ENCODE data around the genes UBALD2 and AANAT.

DNA sequence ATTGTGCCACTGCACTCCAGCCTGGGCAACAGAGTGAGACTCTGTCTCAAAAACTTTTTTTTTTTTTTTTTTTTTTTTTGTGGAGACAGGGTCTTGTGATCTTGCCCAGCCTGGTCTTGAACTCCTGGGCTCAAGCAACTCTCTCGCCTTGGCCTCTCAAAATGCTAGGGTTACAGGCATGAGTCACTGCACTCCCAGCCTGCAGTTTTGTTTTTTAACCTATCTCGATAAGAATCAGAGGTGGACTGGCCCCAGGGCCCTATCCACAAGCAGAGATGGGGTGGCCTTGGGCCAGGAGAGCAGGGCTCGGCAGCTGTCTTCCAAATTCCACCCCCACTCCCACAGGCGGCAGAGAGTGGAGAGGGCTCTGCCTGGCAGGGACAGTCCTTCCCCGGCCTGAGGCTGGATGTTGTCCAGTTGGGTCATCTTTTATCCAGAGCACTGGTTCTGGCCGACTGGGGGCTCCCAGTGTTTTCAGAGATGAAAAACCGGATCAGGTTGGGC lies 30.6 kb upstream of the MYO15B start:
CAGE:
- cytosol, long polyA minus RNA, result no peak
- cytosol, long polyA plus RNA, result no peak
- long polyA plus RNA, result no peak
- nucleus, long polyA minus RNA, result no peak
- nucleus, long polyA plus RNA, result no peak

GRCh38 chr17:75557934-75558338 lies 29.7 kb upstream of the MYO15B start:
CAGE:
- cytosol, long polyA minus RNA, result no peak
- cytosol, long polyA plus RNA, result no peak
- long polyA plus RNA, result no peak
- nucleus, long polyA minus RNA, result no peak
- nucleus, long polyA plus RNA, result no peak

CAGE:
- cytosol, long polyA minus RNA, result no peak
- cytosol, long polyA plus RNA, result no peak
- long polyA plus RNA, result no peak
- nucleus, long polyA minus RNA, result no peak
- nucleus, long polyA plus RNA, result no peak
These were observed 2.0 kb downstream of the MYO15B start for GRCh38 chr17:75589731-75589928.

GRCh38 chr17:75625650-75626290 lies 7.5 kb upstream of the SMIM5 start:
CAGE:
- cytosol, long polyA minus RNA, result no peak
- cytosol, long polyA plus RNA, result no peak
- long polyA plus RNA, result no peak
- nucleus, long polyA minus RNA, result no peak
- nucleus, long polyA plus RNA, result no peak

GRCh38 chr17:75695135-75696340 lies 25.7 kb upstream of the ITGB4 start:
CAGE:
- cytosol, long polyA minus RNA, result no peak
- cytosol, long polyA plus RNA, result no peak
- long polyA plus RNA, result no peak
- nucleus, long polyA minus RNA, result no peak
- nucleus, long polyA plus RNA, result no peak

DNA sequence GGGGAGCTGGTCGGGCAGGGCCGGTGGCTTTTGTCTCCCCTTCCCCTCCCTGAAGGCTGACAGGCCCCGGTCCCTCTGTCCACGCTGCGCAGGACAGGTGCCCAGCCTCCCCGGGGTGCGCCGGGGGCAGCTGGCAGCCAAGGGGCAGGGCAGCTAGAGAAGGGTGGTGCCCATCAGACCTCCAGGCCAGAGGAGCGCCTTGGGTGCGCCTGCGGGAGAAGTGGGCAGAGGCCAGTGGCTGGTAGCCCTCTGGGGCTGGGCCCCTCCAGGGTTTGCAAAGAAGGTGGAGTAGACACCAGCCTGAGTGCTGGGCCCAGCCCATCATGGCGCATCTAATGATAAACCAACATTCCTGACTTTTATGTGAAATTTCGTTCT lies 375 bp downstream of the ITGB4 start:
CAGE:
- cytosol, long polyA minus RNA, result no peak
- cytosol, long polyA plus RNA, result no peak
- long polyA plus RNA, result no peak
- nucleus, long polyA minus RNA, result no peak
- nucleus, long polyA plus RNA, result no peak

GRCh38 chr17:75846572-75847327 lies 2.5 kb upstream of the UNC13D start:
CAGE:
- cytosol, long polyA minus RNA, result no peak
- cytosol, long polyA plus RNA, result no peak
- long polyA plus RNA, result no peak
- nucleus, long polyA minus RNA, result no peak
- nucleus, long polyA plus RNA, result no peak

CAGE:
- cytosol, long polyA minus RNA, result no peak
- cytosol, long polyA plus RNA, result no peak
- long polyA plus RNA, result no peak
- nucleus, long polyA minus RNA, result no peak
- nucleus, long polyA plus RNA, result no peak
These were observed 1.2 kb downstream of the TRIM47 start for GRCh38 chr17:75876995-75877700.

DNA sequence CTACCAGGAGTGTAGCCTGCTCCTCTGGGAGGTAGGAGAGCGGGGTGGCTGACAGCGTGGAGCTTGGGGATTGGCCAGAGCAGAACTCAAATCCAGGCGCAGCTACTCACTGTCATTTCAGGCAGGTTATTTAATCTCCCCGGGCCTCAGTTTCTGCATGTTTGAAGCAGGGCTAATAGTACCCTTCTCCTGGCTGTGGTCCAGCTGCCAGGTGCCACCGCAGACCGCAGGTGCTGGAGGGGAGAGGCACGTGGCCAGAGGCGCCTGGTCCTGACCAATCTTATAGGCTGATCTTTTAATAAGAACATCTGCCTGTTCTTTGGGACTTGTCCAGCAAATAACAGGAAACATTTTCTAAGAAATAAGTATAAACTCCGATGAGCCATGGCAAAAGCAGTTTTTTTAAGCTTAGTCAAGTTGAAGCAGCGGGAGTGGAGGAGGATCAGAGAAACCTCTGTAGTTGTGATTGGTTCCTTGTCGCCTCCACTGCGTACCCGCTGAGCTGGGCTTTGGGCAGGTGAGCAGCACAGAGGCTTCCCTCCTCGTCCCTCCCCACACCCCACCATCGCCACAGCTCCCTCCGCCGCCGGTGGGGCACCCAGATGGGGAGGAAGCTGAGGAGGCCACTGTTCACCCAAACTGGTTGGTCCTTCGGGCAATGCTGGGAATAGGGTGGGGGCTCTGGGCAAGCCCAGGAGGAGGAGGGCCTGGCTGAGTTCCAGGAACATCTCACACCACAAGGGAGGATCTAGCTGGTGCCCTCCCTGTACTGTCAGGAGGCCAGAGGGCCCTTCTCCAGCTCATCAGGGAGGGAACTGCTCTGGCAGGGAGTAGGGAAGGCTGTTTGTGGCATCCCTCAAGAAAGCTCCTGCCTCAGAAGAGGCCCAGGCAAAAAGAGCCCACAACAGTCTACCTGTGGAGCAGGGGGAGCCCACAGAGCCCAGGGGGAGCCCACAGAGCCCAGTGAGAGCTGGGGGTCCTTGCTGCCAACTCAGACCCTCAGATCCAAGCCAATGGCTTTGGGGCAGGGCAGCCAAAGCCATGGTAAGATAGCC lies 5.1 kb upstream of the MRPL38 start:
CAGE:
- cytosol, long polyA minus RNA, result no peak
- cytosol, long polyA plus RNA, result no peak
- long polyA plus RNA, result no peak
- nucleus, long polyA minus RNA, result no peak
- nucleus, long polyA plus RNA, result no peak

DNA sequence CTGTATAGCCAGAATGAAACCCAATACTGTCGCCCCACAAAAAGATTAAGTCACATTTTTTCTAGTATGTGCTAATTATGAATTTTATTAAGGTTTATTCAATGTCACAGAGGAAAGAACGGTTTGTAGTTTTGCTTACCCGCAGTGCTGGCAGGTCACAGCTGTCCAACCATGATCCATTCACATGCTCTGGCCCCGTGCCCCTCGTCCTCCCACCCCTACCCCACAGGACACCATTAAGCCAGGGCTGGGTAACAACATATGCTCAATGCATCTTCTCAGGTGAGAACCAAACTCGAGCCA lies 561 bp upstream of the FBF1 start:
CAGE:
- cytosol, long polyA minus RNA, result start-site peak on the minus strand centred at position 174 of the sequence, 78 bp wide, 19 reads
- cytosol, long polyA plus RNA, result no peak
- long polyA plus RNA, result no peak
- nucleus, long polyA minus RNA, result start-site peak on the minus strand centred at position 174 of the sequence, 79 bp wide, 26 reads
- nucleus, long polyA plus RNA, result no peak

DNA sequence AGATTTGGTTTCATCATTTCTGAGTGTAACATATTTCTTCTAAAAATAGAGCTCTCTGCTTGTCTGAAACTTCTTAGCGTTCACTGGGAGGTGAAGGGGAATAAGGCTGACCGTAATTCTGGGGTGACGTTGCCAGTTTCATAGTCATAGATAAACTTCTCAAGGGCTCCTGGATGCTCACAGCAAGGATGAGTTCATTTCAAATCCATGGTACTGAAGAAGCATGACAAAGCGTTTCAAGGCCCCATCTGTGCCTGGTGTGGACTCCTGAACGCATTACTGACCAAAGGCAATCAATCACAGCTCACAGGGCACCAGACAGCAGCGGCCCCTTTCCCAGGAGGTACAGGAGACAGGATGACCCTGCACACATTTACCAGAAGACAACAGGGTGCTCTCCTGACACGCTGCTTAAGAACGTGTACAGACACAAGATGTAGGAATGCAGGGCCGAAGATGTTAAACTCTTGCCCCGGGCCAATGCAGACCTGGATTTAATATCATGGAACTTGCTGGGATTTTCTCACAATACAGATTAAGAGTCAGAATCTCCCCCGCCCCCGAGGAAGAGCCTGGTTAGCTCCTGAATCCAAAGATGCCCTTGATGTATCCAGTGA lies 12.1 kb upstream of the EVPL start:
CAGE:
- cytosol, long polyA minus RNA, result no peak
- cytosol, long polyA plus RNA, result no peak
- long polyA plus RNA, result no peak
- nucleus, long polyA minus RNA, result no peak
- nucleus, long polyA plus RNA, result no peak

GRCh38 chr17:76238022-76238443 lies 2.3 kb downstream of the RNF157 start:
CAGE:
- cytosol, long polyA minus RNA, result no peak
- cytosol, long polyA plus RNA, result no peak
- long polyA plus RNA, result no peak
- nucleus, long polyA minus RNA, result no peak
- nucleus, long polyA plus RNA, result no peak

CAGE:
- cytosol, long polyA minus RNA, result start-site peak on the plus strand at chr17:76265337-76265351, 11 reads
- cytosol, long polyA plus RNA, result start-site peak on the plus strand at chr17:76265201-76265374, 130 and 22 reads in 2 replicates
- long polyA plus RNA, result start-site peak on the plus strand at chr17:76265294-76265374, 56 and 39 reads in 2 replicates
- nucleus, long polyA minus RNA, result start-site peak on the plus strand at chr17:76265202-76265233, 5 reads; start-site peak on the plus strand at chr17:76265336-76265348, 6 reads
- nucleus, long polyA plus RNA, result no peak
These were observed at the start of gene UBALD2 for GRCh38 chr17:76265029-76265794. Gene UBALD2 (plus strand): TSS chr17:76265348.

CAGE:
- cytosol, long polyA minus RNA, result start-site peak on the plus strand at chr17:76385277-76385349, 17 reads
- cytosol, long polyA plus RNA, result start-site peak on the plus strand at chr17:76385238-76385356, 60 and 27 reads in 2 replicates
- long polyA plus RNA, result start-site peak on the plus strand at chr17:76385244-76385348, 152 and 155 reads in 2 replicates
- nucleus, long polyA minus RNA, result no peak
- nucleus, long polyA plus RNA, result start-site peak on the plus strand at chr17:76385169-76385348, 169 and 150 reads in 2 replicates
These were observed 705 bp downstream of the SPHK1 start for GRCh38 chr17:76384948-76385679.

DNA sequence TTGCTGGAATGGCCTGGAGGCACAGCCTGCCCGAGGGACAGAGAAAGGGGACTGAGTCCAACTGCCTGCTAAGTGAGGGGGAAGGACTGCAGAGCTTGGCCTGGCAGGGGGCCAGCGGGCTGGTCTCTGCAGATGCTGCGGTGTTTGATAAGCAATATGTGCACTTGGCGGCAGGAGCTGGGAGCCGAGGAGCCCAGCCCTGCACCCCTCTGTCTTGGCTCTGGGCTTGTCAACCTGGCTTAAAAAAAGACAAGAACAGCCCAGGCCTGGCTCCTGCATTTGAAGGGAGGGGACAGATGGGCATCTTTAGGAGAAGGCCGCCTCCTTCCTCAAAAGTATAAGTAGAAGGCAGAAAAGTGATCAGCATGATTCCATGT lies 30.2 kb downstream of the SPHK1 start:
CAGE:
- cytosol, long polyA minus RNA, result no peak
- cytosol, long polyA plus RNA, result no peak
- long polyA plus RNA, result no peak
- nucleus, long polyA minus RNA, result no peak
- nucleus, long polyA plus RNA, result no peak

GRCh38 chr17:76467236-76467758 lies at the start of gene AANAT:
Gene AANAT (plus strand): TSS chr17:76467603.
CAGE:
- cytosol, long polyA minus RNA, result no peak
- cytosol, long polyA plus RNA, result no peak
- long polyA plus RNA, result no peak
- nucleus, long polyA minus RNA, result no peak
- nucleus, long polyA plus RNA, result no peak

GRCh38 chr17:76550603-76551860 lies 11.2 kb downstream of the PRCD start:
CAGE:
- cytosol, long polyA minus RNA, result no peak
- cytosol, long polyA plus RNA, result no peak
- long polyA plus RNA, result start-site peak on the minus strand at chr17:76551091-76551133, 96 and 53 reads in 2 replicates
- nucleus, long polyA minus RNA, result no peak
- nucleus, long polyA plus RNA, result start-site peak on the minus strand at chr17:76551108-76551239, 232 and 122 reads in 2 replicates

GRCh38 chr17:76564641-76565561 lies 20.8 kb downstream of the ST6GALNAC2 start:
CAGE:
- cytosol, long polyA minus RNA, result start-site peak on the plus strand at chr17:76564676-76564875, 85 reads; start-site peak on the plus strand at chr17:76564990-76565008, 20 reads; start-site peak on the plus strand at chr17:76565124-76565139, 17 reads; start-site peak on the plus strand at chr17:76565305-76565319, 37 reads
- cytosol, long polyA plus RNA, result no peak
- long polyA plus RNA, result no peak
- nucleus, long polyA minus RNA, result no peak
- nucleus, long polyA plus RNA, result no peak

DNA sequence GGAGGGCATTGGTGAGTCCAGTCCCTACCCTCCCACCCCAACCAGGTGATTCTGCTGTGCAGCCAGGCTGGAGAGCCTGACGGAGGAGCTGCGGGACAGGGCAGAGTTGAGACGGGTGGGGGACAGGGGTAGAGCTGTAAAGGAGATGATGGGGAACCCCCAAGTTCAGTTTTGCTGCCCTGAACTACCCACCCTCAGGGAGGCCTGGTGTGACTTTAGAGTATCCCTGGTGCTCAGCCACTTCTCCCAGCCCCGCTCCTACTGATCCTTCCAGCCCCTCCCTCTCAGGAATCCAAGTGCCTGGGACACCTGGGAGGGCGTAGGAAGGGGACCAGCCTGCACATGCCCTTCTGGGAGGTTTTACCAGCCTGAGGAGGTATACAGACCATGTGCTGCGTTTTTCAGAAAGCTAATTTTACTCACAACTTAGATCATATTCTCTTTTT lies 4.2 kb downstream of the ST6GALNAC2 start:
CAGE:
- cytosol, long polyA minus RNA, result no peak
- cytosol, long polyA plus RNA, result no peak
- long polyA plus RNA, result no peak
- nucleus, long polyA minus RNA, result no peak
- nucleus, long polyA plus RNA, result no peak

CAGE:
- cytosol, long polyA minus RNA, result no peak
- cytosol, long polyA plus RNA, result no peak
- long polyA plus RNA, result no peak
- nucleus, long polyA minus RNA, result no peak
- nucleus, long polyA plus RNA, result no peak
These were observed 14.0 kb upstream of the ST6GALNAC2 start for GRCh38 chr17:76599589-76600199.